Epidermal melanocyte (primary cell): ENCODE measurements around the gene GBP5.

- RRBS, result no CpG with 5 or more reads among the region's 4 CpGs
Measured at GRCh38 chr1:85473604-85474356, 8.8 kb upstream of the DDAH1 start.

DNA sequence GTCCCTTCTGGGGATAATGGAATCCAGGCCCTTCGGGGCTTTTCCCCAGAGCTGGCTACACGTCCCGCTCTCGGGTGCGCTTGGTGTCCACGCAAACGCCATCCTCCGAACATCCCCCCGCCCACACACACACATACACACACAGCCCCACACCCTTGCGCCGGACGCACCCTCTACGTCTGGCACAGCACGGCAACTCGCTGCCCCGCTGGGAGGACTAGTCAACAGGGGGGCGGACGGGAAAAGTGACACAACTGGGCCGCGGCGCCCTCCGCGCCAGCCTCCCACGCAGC is 4.1 kb upstream of the CCN1 start:
- RRBS, result no CpG with 5 or more reads among the region's 24 CpGs

DNA sequence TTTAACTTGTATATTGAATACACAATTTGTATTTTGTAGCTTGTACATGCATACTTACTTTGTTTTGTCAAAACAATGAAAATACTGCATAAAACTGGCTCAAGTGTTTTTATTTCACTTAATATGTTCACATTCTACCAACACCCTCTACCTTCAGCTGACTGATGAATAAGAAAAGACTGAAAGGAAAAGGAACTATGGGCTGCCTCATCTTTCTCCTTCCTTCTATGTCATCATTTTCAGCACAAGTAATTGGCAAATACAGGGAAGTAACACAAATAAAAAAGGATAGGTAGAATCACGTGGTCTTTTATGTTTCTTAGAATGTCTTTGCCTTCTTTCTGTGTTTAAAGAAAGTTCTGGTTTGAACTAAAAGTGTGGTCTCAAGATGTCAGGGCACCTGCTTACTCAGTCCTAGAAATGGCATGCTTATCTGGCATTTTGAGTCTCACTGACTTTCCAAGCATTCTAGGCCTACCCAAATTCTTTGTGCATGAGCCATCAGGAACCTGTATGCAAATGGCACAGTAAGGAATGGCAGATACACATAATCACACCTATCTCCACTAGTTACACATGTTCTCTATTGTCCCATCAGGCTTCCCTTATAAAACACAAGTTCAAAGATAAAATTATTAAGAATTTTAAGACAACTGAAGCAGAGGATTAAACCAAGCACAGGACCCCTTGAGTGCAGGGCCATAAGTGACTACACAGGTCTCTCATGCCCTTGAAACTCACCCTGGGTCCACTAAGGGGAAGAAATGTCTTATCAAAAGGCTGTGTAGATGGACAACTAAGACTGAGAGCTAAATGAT is 29.6 kb upstream of the CLCA4 start:
- RRBS, result no CpG with 5 or more reads among the region's 1 CpG

DNA sequence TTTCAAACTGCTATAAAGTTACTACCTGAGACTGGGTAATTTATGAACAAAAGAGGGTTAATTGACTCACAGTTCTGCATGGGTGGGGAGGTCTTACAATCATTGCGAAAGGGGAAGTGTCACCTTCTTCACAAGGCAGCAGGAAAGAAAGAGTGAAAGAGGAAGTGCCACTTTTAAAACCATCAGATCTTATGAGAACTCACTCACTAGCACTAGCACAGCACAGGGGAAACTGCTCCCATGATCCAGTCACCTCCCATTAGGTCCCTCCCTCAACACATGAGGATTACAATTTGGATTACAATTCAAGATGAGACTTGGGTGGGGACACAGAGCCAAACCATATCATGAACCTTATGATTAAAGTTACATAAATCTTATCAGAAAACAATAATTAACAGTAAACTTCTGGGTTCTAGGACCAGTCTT is 70.1 kb downstream of the CLCA4 start:
- RRBS, result no CpG with 5 or more reads among the region's 1 CpG

GRCh38 chr1:86705046-86705940 is 917 bp downstream of the SH3GLB1 start:
- RRBS, result 2% methylated on average over 17 of the region's 38 CpGs

DNA sequence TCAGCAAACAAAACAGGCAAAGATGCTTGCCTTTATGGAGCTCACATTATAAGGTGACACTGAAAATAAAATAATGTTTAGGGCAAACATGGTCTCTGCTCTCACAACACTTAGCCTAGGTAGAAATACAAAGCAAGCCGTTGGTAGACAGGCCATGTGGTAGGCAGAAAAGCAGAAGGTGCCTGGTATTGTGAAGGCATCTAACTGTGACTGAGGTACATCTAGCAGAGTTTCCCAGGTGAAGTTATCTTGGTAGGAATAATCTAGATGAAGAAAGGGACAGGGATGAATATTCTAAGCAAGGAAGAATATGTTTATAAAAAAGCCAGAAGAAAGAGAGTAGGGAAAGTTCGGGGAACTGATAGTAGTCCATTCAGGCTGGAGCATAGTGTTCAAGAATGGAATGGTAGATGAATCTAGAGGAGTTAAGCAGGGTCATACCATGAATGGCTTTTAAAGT is 31.4 kb downstream of the SH3GLB1 start:
- RRBS, result no CpG with 5 or more reads among the region's 2 CpGs

GRCh38 chr1:86862527-86862965 is 51.4 kb downstream of the SELENOF start:
- RRBS, result no CpG with 5 or more reads among the region's 1 CpG

GRCh38 chr1:87104847-87106091 is 190.8 kb downstream of the HS2ST1 start:
- RRBS, result no CpG with 5 or more reads among the region's 4 CpGs

GRCh38 chr1:87121818-87122173 is 206.9 kb upstream of the LMO4 start:
- RRBS, result no CpG with 5 or more reads among the region's 6 CpGs

GRCh38 chr1:87344849-87345750 is 16.4 kb downstream of the LMO4 start:
- RRBS, result no CpG with 5 or more reads among the region's 2 CpGs

DNA sequence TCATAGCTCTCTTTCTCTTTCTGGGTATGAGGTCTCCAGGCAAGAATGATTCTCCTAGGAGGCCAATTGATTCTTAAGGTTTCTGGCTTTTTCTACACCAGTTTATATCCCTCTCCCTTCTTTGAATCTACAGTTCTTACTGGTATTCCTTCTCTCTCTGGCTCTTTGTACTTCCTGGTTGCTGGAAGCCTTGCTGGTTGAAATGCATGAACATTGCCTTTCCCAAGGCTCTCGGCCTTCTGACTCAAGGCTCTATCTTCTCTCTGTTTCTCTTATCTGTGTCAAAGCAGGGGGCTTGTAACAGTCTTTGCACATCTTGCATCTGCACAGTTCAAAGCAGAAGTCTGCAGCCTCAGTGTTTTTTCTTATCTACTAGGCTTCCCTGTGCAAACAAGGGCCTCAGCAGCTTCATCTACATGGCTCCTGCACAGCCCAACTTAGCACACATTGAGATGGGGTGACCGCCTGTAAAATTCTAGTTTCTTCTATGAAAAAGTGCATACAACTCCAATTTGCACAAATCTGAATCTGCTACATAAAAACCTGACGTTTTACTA is 458.1 kb downstream of the LMO4 start:
- RRBS, result no CpG with 5 or more reads among the region's 3 CpGs

DNA sequence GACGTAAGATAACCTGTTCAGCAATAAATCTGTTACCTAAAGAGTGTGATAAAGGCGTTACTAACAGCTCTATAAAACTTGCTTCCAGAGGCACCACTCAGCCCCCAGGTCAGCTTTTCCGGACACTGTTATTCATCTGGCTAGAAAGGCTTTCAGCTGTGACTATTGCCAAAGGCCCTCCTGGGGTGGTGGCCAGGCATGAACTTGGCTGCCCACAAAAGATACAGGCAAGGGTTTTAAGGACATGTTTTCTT is 639.4 kb downstream of the LMO4 start:
- RRBS, result no CpG with 5 or more reads among the region's 3 CpGs

DNA sequence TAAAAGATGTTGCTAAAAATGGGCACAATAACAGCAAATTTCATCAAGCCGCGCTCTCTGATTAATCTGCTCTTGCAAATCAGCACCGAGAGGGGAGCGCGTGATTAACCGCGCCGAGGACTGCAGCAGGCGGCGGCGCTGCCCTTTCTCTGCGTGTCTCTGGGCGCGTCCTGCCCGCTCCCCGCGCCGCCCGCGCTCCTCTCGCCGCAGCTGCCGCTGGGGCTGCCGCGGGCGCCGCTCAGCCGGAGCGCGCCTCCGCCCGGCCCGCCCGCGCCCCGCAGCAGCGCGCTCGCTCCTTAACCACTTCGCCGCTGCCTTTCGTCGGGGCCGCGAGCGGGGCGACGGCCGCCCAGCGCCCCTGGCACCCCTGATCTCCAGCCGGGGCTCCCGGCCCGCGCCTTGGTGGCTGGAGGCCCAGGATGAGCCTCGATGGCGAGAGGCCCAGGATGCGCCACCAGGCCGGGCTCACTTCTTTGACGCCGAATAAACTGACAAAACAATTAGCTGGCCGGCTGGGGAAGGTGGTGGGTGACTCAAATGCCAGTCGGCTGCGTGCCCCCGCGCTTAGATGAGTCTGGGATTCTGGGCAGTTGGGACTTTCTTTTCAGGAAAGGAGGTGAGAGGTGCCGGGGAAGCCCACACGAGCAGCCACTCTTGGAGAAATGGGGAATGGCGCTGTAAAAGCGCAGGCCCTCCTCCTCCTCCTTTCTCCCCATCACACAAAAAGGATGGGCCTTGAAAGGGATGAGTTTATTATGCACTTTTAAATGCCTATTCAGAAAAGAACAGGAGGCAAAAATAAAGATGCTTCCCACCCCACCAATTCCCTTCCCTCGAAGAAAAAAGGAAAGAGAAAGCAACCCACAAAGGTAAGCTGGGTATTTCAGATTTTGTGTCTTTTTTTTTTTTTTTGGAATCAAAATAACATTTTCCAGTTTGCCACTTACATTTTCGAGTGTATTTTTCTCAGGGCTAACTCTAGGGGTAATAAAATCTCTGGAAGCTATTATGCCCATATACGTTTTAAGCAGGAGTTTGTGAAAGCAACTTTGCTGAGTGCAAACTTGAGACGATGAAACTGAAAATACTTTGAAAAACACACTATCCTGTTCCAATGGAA is 221.2 kb upstream of the PKN2 start:
- RRBS, result 6% methylated on average over 10 of the region's 73 CpGs

- RRBS, result no CpG with 5 or more reads among the region's 6 CpGs
Measured at GRCh38 chr1:88990116-88990697, 2.2 kb downstream of the KYAT3 start.

- RRBS, result no CpG with 5 or more reads among the region's 13 CpGs
Measured at GRCh38 chr1:89272563-89273465, at the start of gene GBP5. Gene GBP5 (minus strand): TSS chr1:89272860.

DNA sequence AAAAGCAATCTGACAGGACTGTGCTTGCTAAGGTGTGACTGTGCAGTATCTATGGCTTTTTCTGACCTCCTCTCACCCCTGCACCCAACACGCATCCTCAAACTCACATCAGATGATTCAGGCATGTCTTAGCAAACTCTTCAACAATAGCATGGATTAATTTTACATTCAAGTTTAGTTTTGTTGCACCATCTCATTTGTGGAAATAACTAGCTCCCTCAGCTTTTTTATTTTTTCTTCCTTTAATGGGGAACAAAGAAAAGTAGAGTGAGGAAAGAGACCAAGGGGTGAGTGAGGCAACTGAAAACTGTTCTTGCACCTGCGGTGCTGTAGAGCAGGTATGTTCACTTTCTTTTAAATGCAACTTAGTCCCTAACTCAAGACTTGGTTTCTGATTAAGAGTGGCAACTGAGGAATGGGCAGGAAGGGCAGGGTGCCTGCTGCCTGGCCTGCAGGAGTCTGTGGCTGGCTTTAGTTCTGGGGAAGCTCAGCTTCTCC is 71.3 kb upstream of the LRRC8B start:
- RRBS, result no CpG with 5 or more reads among the region's 2 CpGs

GRCh38 chr1:89545211-89546083 is 20.8 kb downstream of the LRRC8B start:
- RRBS, result no CpG with 5 or more reads among the region's 6 CpGs

GRCh38 chr1:89574560-89575394 is 50.1 kb downstream of the LRRC8B start:
- RRBS, result no CpG with 5 or more reads among the region's 5 CpGs

DNA sequence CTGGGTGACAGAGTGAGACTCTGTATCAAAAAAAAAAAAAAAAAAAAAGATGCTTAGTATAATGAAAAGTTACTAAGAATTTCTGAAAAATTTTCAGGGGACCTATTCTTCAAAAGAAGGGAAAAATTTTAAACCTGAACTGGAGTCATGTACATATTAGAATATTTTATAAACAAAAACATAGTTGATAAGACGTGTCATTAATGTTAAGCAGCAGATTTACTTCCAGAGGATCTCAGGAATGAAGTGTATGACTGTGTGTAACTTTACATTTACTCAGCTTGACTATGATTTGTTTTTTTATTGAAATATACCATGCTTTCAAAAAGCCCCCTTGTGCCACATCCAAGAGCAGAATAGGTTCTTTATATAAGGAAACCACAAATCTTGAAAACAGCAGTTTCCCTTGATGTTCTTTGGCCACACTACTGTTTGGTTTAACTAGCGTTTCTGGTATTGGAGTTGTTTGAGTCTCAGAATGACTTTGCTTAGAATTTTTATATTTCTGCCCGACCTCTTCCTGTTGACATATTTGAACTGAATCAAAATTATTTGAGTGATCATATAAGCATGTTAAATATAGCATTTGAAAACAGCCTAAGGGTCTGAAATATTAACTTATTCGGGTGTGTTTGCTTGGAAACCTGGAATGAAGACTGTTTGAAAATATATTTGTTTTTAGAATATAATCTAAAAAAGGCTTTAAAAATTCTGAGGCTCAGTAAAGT is 25.0 kb downstream of the LRRC8C start:
- RRBS, result no CpG with 5 or more reads among the region's 4 CpGs

DNA sequence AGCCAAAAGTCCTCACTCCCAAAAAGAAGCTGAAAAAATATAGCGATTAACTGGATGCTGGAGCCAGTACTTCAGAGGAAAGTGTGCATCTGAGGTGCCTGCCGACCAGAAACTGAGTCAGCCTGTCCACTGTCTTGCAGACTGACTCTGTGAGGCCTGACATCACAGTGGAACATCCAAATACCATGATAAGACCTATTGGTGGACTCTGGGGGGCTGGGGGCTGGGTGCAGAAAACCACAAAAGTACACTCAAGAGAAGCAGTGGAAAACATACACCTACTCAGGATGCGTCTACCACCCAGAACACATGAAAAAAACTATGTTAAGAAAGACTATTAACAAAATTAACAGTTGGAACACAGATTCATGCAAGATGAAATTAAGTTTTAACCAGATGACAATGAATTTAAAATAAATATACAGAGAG is 69.1 kb downstream of the LRRC8C start:
- RRBS, result no CpG with 5 or more reads among the region's 3 CpGs